BJ (cell line): ENCODE measurements around a stretch of chr14.

DNA sequence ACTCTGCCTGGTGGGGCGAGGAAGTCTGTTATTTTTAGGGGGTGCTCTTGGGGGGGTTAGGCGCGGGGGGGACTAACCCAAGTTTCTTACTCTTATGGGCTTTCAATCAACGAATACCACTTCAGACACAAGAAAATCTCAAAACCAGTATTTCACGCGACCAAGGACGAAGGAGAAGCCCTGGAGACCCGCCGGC lies 600 bp downstream of the SAV1 start:
- CAGE, long polyA plus RNA, result no peak
- RRBS, result no CpG with 5 or more reads among the region's 9 CpGs

DNA sequence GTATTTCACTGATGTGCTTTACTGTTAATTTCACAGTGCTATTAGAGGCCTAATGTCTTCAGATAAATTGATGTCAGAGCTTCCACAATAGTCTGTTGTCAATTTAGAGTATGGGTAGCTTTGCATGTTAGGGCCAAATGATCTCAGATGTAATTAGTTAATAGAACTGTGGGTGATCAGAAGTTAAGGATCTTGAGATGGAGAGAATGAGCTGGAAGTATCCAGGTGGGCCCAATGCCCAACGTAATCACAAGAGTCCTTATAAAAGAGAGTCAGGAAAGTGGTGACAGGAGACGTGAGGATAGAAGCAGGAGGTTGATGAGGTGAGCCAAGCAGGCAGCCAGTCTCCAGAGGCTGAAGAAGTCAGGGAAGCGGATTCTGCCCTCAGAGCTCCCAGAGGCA lies 9.9 kb upstream of the SAV1 start:
- CAGE, long polyA plus RNA, result no peak
- RRBS, result no CpG with 5 or more reads among the region's 3 CpGs

- CAGE, long polyA plus RNA, result no peak
- RRBS, result no CpG with 5 or more reads among the region's 5 CpGs
Measured at GRCh38 chr14:50754189-50755085, 76.5 kb downstream of the NIN start.

- CAGE, long polyA plus RNA, result no peak
- RRBS, result no CpG with 5 or more reads among the region's 2 CpGs
Measured at GRCh38 chr14:50926842-50927319, 17.4 kb downstream of the PYGL start.

DNA sequence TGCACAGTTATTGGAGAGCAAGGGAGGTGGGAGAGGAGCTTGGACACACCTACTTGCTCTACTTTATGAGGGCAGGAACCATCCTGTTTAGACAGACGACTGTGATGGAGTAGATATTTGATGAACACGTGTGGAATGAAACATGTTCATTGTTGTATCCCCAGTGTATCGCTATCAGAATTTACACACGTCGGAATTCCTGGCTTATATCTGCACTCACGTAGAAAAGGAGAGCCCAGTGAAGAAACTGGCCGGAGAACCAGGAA lies 2.3 kb downstream of the PYGL start:
- CAGE, long polyA plus RNA, result no peak
- RRBS, result no CpG with 5 or more reads among the region's 7 CpGs

GRCh38 chr14:50944060-50944292 lies 307 bp downstream of the PYGL start:
- CAGE, long polyA plus RNA, result no peak
- RRBS, result no CpG with 5 or more reads among the region's 28 CpGs

DNA sequence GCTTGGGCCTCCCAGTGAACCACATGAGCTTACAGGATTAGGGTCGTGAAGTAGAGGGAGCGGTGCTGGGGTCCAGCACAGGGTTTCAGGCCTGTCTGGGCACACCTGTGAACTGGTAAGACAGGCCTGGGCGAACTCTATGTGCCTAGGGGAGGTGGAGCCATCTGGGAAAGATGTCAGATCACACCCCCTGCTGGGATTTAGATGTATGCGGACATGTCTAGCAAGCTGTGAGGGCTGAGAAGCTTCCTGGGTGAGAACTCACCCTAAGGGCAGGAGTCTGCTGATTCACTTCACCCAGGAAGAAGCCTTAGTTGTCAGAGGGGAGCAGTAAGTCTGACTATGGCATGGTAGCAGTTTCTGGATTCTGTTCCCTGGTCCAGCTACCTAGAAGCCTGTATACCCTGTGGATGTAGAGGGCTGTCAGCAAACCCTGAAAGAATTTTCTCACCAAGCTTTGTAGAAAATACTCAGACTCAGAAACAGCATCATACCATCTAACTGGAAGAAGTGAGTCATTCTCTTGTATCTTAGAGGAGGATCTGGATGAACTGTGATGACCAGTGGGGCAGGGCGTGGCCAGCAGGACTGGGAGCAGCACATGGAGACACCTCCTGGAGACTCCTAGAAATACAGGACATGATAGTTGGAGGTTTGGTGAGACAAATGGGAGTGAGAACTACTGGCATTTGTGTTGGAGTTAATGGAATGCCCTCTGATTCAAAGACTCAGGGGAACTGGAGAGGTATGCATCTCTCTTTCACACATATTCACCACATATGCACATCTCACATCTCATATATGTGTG lies 11.3 kb upstream of the PYGL start:
- CAGE, long polyA plus RNA, result no peak
- RRBS, result no CpG with 5 or more reads among the region's 5 CpGs

GRCh38 chr14:50961584-50962214 lies 17.4 kb upstream of the PYGL start:
- CAGE, long polyA plus RNA, result no peak
- RRBS, result no CpG with 5 or more reads among the region's 3 CpGs

DNA sequence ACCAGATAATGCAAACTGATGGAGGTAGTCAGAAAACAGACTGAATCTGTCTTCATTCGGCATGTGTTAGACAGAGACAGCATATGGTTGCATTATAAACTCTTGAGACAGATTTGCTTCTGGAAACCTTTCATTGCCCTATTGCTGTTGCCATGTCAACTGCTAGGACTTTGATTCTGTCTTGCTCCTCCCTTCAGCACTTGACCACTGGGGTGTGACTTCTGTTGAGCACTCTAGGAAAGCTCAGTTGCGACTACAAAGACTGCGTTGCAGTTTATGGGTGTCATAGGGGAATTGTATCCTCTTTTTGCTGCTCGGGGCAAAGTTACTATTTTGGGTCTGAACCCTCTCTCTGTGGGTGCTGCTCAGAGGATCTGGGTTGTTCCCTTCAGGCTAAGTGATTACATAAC lies 44.2 kb upstream of the TRIM9 start:
- CAGE, long polyA plus RNA, result no peak
- RRBS, result no CpG with 5 or more reads among the region's 4 CpGs

GRCh38 chr14:51480067-51480429 lies 171.7 kb upstream of the FRMD6 start:
- CAGE, long polyA plus RNA, result no peak
- RRBS, result no CpG with 5 or more reads among the region's 3 CpGs

- CAGE, long polyA plus RNA, result no peak
- RRBS, result 1% methylated on average over 15 of the region's 45 CpGs
Measured at GRCh38 chr14:51652424-51652967, 786 bp downstream of the FRMD6 start.

DNA sequence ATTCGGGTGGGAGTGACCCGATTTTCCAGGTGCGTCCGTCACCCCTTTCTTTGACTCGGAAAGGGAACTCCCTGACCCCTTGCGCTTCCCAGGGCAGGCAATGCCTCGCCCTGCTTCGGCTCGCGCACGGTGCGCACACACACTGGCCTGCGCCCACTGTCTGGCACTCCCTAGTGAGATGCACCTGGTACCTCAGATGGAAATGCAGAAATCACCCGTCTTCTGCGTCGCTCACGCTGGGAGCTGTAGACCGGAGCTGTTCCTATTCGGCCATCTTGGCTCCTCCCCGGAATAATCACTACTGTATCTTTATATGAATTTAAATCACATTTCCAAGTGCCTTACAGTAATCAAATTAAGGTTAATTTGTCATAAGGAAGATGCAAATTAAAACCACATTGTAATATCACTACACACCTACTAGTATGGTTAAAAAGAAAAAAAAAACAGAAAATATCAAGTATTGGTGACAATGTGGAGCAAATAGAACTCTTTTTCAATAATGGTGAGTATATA lies 60.0 kb upstream of the GNG2 start:
- CAGE, long polyA plus RNA, result no peak
- RRBS, result no CpG with 5 or more reads among the region's 20 CpGs

DNA sequence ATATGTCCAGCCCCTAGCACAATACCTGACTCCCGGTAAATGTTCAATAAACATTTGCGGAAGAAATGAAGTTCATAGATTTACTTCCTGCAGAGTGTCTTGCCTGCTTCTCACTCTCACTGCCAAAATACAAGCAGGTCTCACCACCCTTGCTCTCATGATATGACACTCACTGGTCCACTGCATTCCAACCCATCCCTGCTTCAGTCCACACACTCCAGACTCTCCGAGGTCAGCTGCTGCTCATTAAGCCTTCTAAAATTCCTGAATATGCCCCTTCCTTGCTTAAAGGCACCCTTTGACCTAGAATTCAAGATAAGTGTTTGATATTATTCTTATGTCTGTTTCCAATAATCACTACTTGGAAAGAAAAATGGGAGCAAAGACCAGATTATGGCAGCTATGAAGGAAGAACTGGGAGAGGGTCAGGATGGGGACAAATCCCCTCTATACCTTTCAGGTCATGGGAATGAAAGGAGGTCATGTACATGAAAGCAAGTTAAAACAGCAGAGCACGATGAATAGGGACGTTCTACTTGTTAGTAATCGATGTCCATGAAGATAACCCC lies 10.4 kb upstream of the NID2 start:
- CAGE, long polyA plus RNA, result no peak
- RRBS, result no CpG with 5 or more reads among the region's 6 CpGs

- CAGE, long polyA plus RNA, result no peak
- RRBS, result no CpG with 5 or more reads among the region's 6 CpGs
Measured at GRCh38 chr14:52864630-52865146, 73.3 kb upstream of the GNPNAT1 start.

GRCh38 chr14:52918509-52918999 lies 32.3 kb downstream of the FERMT2 start:
- CAGE, long polyA plus RNA, result no peak

- CAGE, long polyA plus RNA, result no peak
- RRBS, result 1% methylated on average over 28 of the region's 69 CpGs
Measured at GRCh38 chr14:52950053-52950886, 580 bp downstream of the FERMT2 start.

GRCh38 chr14:53152278-53153133 lies 617 bp downstream of the DDHD1 start:
- CAGE, long polyA plus RNA, result no peak
- RRBS, result 2% methylated on average over 32 of the region's 104 CpGs

- CAGE, long polyA plus RNA, result no peak
- RRBS, result no CpG with 5 or more reads among the region's 4 CpGs
Measured at GRCh38 chr14:53153479-53153644, 239 bp upstream of the DDHD1 start.

DNA sequence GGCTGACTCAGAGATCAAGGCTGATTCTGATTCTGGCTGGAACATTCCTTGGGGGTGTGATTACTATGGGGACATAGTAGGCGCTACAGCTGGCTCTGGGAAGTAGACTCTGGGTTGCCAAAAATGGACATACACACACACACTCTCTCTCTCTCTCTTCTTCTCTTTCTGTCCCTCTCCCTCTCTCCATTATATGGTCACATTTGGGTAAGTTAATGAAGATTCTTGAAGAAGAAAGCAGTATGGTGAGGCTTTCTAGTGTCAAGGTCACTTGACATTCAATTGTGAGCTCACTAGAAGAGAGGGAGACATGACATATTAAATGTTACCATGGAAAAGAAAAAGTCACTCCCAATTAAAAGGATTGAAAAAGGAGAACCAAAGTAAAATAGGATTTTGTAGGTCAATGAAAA lies 174.7 kb upstream of the DDHD1 start:
- CAGE, long polyA plus RNA, result no peak
- RRBS, result no CpG with 5 or more reads among the region's 1 CpG

- CAGE, long polyA plus RNA, result no peak
- RRBS, result no CpG with 5 or more reads among the region's 15 CpGs
Measured at GRCh38 chr14:53613289-53614410, 343.0 kb downstream of the BMP4 start.